Non-pigmented ciliary epithelial cell (primary cell): ENCODE measurements around the genes COPZ2, SKAP1 and HOXB5.

DNA sequence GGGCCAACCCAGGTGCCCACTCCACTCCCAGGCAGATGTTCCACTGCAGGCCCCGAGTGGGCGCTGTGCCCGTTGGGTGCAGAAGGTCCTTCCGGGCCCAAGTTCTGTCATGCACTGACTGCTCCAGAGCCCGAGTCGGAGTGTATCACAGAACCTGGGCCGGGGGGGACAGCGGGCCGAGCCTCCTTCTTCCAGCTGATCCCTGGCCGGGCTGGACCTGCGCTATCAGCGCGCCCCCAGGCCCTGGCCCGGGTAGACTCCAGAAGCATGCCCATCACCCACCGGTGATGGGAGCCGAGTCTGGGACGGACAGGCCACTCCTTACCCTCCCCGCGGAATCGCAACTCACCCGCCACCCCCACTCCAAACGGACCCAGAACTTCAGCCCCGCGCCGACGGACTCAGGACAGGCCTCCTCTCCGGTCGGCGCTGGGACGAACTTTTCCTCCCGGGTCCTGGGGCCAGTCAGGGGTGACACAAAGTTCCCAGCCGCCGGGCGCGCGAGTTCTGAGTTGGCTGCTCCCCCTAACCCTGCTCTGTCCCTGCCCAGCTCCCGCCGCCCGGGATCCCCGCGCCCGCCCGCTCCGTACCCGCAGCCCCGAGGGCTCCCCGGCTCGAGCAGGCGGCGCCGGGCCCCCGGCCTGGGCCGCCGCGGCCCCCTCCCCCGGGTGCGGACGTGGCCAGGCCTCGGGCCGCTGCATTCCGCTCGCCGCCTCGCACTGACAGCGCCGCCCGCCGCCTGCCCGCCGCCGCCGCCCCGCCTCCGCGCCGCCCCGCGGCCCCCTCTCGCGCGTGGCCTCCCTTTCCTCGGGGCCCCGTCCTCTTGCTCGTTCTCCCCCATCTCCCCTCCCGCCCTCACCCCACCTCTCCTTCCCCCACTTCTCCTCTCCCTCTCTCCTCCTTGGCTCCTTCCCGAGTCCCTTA, at the start of gene COPZ2:
COPZ2 (minus strand) TSS at position 721 of the 924 bp plus-strand sequence.
- RRBS, result 3% methylated on average over 27 of the region's 86 CpGs

DNA sequence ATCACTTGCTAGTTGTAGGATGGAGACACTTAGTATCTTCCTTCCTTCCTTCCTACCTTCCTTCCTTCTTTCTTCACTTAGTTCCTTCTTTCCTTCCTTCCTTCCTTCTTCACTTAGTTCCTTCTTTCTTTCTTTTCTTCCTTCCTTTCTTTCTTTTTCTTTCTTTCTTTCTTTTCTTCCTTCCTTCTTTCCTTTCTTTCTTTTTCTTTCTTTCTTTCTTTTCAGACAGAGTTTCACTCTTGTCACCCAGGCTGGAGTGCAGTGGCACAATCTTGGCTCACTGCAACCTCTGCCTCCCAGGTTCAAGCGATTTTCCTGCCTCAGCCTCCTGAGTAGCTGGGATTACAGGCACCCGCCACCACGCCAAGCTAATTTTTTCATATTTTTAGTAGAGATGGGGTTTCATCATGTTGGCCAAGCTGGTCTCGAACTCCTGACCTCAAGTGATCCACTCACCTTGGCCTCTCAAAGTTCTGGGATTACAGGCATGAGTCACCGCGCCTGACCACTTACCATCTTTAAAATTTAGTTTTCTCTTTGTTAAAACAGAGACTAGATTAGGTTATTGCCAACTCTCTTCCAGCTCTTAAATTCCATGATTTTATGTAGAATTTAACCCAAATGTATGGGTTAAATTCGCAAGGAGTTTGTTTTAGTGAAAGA, 91.9 kb downstream of the SKAP1 start:
- RRBS, result no CpG with 5 or more reads among the region's 7 CpGs

DNA sequence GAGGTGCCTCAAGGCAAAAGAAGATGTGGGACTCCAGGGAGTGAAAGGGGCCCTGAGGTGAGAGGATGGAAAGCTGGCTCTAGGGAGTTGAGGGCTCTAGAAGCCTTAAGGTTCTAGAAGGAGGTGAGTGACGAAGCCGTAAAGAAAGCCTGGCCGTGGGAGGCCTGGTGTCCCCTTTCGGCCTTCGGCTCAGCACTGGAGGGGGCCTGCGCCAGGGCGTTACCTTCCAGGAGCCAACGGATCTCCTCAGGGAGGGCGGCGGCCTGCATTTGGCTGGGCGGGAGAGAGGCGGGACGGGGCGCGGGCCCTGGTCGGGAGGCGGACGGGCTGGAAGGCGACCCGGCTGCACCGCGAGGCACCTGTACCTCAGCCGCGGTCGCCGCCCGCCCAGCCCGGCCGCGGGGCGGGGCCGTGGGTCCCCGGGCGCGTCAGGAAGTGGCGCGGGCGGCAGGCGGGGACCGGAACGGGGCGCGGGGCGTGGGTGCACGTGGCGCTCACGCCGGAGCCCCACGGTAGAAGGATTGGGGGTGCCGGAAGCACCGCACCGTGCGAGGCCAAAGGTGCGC, at the start of gene SKAP1:
SKAP1 (minus strand) TSS at position 363 of the 566 bp plus-strand sequence.
- RRBS, result 6% methylated on average over 25 of the region's 54 CpGs

GRCh38 chr17:48528013-48528637, 2.7 kb downstream of the HOXB1 start:
- RRBS, result no CpG with 5 or more reads among the region's 5 CpGs

DNA sequence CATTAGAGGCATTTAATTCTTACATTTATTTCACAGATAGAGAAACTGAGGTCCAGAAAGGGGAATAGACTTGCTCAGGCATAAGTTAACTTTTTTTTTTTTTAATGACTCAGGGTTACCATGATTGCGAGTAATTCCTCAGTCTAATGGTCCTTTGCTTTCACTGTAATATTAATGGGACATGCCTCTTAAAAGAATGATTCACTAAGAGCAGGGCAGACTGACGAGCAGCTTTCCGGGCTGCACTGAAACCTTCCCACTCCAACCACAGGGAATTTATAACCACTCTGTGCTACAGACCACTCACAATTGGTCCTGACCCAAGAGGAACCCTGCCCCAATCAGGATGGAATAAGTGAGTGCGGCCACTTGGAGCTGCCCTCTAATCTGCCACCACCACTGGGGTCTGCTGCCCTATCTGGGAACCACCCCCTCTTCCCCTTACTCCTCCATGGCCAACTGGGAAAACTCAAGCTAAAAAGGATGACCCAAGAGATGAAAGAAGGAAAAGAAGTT, 5.7 kb downstream of the HOXB2 start:
- RRBS, result no CpG with 5 or more reads among the region's 4 CpGs

DNA sequence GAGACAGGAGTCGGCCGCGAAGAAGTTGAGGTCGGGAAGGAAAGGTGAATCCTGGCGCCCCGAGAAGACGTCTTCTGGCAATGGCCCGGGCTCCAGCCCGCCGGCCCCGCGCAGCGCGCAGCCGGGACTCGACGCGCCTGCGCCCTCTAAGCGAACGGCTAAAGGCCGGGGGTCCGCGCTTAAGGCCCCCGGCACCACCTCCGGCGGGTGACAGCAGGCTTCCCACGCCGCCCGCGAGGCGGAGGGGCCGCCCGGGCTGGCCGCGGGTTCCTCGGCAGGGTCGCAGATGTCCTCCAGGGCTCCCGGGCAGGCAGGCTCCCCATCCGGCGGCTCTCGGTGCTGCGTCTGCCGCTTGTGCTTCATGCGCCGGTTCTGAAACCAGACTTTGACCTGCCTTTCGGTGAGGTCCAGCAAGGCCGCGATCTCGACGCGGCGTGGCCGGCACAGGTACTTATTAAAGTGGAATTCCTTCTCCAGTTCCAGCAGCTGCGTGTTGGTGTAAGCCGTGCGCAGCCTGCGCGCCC, 1.7 kb downstream of the HOXB2 start:
- RRBS, result 2% methylated on average over 46 of the region's 59 CpGs

GRCh38 chr17:48563034-48563870, 14.9 kb downstream of the HOXB4 start:
- RRBS, result no CpG with 5 or more reads among the region's 12 CpGs

- RRBS, result 2% methylated on average over 5 of the region's 33 CpGs
Observed at GRCh38 chr17:48577208-48578054, 719 bp downstream of the HOXB4 start.

- RRBS, result 4% methylated on average over 4 of the region's 56 CpGs
Observed at GRCh38 chr17:48592973-48593882, at the start of gene HOXB5. HOXB5 (minus strand) TSS chr17:48593779.

GRCh38 chr17:48609299-48610023, 1.4 kb downstream of the HOXB7 start:
- RRBS, result no CpG with 5 or more reads among the region's 4 CpGs

- RRBS, result no CpG with 5 or more reads among the region's 36 CpGs
Observed at GRCh38 chr17:48611637-48612452, 1.0 kb upstream of the HOXB7 start.

DNA sequence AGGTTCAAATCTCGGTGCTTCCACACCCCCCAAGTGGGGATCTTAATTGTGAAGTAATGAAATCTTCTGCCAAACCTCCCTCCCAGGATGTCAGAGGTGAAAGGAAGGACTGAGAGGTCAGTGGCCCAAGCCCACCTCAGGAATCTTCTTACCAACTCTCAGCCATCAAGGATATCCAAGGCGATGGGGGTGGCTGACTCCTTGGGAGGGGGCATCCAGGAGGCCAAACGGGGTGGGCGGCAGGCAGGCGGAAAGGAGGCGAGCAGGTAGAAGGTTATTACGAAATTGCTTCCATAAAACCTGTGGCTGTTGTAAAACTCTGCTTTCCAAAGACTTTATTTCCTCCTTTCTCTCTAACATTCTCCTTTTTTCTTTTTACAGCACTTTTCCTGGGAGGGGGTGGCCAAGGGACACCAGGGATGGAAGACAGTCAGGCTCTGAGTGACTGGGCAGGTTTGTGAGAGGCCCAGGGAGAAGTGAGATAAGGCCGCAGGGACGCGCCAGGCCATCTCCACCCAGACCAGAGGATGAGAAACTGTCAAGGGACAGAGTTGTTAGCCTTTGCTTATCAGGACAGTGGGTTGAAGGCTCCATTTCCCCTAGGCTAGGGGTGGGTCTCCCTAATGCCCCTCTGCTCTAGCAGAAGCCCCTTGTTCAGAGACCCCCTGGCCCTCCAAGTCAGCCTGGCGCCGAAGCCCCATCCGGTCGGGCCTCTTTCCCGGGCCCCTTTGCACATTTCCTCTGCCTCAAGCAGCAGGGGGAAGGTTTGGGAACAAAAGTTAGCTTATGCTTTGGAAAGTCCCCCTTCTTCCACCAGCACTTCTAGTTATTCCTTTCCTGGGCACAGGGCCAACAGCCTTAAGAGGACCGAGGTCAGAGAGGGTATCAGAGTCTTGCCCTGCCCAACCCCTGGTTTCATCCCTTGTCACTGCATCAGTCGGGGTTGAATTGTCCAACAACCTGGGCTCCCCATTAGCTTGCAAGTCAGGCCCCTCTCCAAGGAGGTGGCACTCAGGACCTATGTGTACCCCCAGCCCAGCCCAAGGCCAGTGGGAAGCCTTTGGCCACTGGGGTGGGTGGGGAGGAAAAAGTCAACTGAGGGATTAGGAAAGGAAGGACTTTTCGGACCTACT, 5.0 kb upstream of the HOXB9 start:
- RRBS, result no CpG with 5 or more reads among the region's 18 CpGs

GRCh38 chr17:48637827-48638275, 11.7 kb upstream of the HOXB9 start:
- RRBS, result no CpG with 5 or more reads among the region's 12 CpGs

DNA sequence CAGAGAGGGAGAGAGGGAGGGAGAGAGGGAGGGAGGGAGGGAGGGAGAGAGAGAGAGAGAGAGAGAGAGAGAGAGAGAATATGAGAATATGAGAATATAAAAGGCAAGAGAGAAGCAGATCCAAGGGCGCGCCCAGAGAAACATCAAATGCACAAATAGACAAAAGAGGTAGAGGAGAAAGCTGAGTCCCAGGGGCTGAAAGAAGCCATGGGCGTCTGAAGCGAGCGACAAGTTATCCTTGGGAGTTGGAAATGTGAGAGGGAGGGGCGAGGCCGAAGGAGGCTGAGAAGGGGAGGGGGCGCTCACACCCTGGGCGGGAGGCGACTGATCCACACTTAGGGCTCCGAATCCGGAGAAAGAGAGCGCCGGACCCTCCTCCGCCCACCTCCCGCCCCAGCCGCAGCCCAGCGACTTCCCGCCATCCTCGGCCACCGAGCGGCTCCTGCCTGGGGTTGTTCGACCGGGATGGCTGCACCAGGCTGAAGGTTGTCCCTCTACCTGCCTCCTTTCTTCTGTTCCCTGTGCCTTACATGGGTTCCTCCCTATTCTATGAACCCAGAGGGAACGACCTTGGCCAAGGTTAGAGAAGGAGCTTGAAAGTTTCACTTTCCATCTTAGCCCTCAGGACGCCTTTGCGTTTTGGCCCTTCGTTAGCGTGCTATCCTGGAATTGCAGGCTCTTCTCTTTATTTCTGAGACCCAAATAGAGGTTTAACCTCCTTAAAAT, 21.1 kb upstream of the HOXB9 start:
- RRBS, result 1% methylated on average over 8 of the region's 29 CpGs

DNA sequence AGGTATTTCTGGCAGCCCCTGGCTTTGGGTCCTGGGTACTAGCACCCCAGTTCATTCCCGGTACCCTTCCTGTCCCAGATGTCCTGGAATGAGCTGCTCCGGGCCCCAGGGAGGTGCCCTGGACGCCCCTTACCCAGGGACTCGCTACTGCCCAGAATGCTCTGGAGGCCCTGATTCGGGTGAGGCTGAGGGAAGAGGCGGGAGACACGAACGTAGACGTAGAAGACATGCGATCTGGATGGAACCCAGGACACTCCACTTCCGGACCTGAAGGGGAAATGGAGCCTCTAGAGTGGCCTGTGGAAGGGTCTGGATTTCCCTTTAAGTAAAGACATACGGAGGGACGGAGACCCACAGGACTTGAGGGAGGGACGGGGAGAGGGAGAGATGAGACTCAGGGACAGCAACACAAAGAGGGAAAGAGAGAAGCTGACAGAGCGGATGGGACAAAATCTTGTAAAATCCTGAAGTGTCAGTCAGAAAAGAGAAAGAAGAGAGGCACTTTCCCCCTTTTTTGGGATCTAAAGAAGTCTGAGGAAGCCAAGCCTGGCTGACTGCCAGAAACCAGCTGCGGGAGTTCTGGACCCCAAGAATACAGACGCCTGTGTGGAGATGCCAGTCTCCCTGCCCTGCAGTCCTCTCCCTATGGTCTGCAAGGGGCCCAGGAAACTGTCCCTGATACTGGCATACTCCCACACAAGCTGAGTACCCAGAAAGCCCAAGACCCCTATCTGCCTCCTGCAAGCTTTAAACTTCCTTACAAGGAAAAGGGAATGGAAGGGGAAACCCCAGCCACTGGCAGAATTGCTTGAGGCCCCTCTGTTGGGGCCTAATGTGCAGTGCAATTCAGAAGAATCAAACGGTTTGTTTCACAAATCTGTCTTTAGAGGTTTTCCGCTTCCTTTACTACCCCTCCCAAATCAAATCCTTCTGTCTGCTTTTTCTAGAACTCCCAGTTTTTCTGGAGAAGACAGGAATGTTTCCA, 1.1 kb upstream of the HOXB13 start:
- RRBS, result 7% methylated on average over 1 of the region's 19 CpGs

DNA sequence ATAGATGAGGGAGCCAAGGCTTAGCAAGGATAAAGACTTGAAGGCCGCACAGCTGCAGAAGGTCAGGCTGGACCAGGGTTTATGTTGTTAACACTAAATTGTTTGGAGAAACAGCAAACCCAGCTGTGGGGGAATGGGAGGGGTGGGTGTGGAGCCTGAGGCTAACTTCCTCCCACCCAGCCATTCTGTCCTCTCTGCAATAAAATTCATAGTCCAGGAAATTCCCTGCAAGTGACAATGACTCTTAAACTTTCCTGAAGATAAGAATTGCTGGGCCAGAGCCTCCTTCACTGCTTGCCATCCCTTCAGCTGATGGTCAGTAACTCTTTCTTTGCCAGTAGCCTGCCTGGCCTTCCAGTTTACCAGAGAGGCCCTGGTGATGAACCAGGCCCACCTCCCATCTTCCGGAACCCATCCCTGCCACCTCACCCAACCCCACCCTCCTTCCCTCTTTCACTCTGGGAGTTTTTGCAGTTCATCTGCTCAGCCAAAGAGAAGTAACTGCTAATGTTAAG, 19.3 kb upstream of the ATP5MC1 start:
- RRBS, result no CpG with 5 or more reads among the region's 2 CpGs

GRCh38 chr17:48894390-48895236, 2.0 kb downstream of the ATP5MC1 start:
- RRBS, result no CpG with 5 or more reads among the region's 5 CpGs

- RRBS, result no CpG with 5 or more reads among the region's 4 CpGs
Observed at GRCh38 chr17:48915649-48916321, 7.6 kb downstream of the UBE2Z start.

GRCh38 chr17:49201586-49202064, 8.7 kb downstream of the GNGT2 start:
- RRBS, result no CpG with 5 or more reads among the region's 7 CpGs

- RRBS, result no CpG with 5 or more reads among the region's 5 CpGs
Observed at GRCh38 chr17:49248062-49248503, 17.5 kb upstream of the PHOSPHO1 start.